Endothelial cell (in vitro differentiated cells): ENCODE measurements around the gene HSPA8.

DNA sequence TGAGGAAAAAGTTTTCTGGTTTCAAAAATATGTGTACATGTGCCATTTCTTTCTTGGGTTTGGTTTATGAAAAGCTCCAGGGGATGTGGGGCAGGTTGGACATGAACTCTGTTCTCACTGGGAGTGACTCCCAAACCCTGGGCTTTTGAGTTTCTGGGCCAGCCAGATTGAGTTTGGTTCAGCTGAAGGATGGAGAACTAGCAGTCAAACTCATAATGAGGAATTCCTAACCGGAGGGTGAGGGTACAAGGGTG lies 2.2 kb downstream of the SORL1 start:
- PRO-cap: no peak

GRCh38 chr11:121551466-121552415 lies 99.6 kb downstream of the SORL1 start:
- PRO-cap: no peak

- PRO-cap: no peak
Measured at GRCh38 chr11:121575072-121575875, 123.2 kb downstream of the SORL1 start.

- PRO-cap: no peak
Measured at GRCh38 chr11:121629310-121630342, 177.5 kb downstream of the SORL1 start.

- PRO-cap: no peak
Measured at GRCh38 chr11:121630343-121630982, 178.3 kb downstream of the SORL1 start.

- PRO-cap: no peak
Measured at GRCh38 chr11:122085297-122085697, 30.7 kb downstream of the BLID start.

DNA sequence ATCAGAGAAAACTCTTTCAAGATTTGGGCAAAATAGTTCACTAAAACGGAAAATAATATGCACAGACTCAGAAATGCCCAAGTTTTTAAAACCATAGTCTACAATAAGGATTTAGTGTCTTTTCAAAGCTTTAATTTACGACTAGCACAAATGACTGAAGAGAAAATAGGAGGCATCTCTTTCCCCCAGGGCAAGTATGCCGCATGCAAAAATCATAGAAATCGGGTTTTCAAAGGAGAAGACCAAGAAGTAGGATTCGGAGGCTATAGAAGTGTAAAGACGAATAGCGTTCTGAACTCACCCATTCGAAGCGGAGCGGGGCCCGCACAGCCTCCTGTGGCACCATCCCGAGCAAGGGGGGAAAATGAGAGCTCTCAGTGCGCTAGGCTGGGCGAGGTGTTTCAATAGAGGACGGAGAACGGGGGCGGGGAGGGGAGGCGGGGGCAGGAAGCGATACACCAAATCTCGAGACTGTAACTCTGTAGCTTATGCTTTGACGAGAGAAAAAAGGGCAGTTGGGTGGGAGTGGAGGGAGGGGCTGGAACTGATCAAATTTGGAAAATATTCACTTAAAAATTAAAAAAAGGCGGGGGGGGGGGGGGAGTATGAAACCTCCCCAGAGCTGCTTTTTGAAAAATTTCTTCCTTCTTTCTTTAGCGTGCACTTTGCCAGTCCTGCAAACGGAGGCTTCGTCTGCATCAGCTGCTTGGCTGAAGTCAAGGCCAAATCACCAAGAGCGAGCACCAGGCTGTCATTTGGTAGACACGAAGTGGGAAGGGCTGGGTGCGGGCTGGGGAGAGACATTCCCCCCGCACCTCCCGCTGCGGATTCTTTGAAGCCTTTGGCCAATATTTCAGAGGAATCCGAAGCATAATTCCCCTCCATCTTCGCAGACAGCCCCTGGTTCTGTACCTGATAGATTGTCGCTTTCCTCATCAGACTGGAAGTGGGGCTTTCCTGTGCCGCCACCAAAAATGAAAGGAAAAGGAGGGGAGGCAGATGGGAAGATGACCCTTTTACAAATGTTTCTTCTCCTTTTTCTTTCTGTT lies 15.6 kb downstream of the BLID start:
- PRO-cap: bidirectional peak, plus-strand start at position 482 of the sequence, minus-strand start at position 366 of the sequence; bidirectional peak, plus-strand start at position 968 of the sequence, minus-strand start at position 942 of the sequence

DNA sequence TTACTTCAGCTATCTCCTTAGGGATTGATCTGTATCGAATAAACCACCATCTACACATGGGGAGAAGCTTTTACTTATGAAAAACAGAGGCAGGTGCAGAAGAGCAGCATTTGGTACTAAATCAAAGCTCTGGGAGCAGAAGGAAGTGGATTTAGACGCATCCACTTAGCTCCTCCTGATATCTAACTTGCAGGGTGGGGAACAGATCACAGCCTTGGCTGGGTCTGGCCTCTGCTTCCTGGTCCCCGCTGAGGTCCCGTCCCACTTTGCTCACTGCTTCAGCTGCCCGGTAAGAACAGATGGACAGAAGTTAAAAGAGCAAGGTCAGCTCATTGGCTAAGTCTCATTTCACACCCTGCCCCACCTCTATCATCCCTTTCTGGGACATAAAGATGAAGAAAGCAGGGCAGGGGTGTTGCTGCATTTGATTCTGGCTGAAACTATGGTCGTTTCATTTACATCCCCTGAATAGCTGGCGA lies 250.0 kb upstream of the BLID start:
- PRO-cap: no peak

- PRO-cap: no peak
Measured at GRCh38 chr11:122629102-122629482, 26.4 kb upstream of the UBASH3B start.

DNA sequence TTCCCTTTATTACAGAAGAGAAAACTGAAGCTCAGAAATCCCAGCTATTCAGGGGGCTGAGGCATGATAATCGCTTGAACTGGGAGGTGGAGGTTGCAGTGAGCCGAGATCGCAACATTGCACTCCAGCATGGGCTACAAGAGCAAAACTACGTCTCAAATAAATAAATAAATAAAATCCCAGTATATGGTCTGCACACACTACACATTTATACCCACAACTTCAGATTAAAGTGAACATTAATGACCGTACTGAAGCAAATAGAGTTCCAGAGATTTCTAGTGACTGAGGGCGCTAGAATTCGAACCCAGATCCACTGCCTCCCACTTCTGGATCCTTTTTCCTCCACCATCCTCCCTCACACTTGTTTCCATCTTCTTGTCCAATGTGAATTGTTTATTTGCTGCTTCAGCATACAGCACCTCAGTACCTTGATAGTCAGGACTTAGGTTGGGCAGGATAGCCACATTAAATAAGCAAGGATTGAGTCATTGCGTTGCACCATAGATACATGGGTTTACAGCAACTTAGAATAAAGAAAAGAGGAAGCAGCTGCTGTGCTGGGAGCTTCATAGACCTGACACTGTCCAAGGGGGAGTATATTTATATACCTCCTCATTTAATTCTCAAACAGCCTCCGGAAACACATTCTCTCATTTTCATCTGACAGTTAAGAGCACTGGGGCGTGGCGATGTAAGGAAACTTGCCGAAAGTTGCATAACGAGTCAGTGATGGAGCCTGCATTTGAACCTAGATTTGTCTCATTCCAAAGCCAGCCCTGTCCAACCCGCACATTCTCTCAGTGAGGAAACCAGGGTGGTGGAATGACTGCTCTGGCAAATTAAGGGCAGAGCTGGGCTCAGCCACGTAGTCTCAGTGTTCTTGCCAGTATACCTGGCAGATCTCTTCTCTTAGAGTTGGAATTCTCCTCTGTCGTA lies 42.0 kb downstream of the UBASH3B start:
- PRO-cap: no peak

GRCh38 chr11:122736407-122737198 lies 81.1 kb downstream of the UBASH3B start:
- PRO-cap: no peak

DNA sequence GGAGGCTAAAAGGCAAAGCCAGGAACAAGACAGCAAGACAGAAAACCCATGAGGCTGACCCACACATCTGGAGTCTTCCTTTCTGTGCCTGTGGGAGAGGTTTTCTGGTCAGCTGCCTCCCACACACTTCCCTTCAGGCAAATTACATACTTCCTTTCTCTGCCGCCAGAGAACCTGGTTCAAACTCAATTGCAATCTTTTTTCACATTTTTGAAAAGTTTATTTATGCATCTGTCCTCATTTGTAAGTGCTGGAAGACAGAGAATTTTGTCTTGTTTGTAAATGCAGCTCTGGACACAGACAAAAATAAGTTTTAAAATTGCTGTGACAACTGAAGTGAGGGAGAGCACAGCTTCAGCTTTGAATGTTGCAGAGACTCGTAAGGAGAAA lies 29.7 kb upstream of the CRTAM start:
- PRO-cap: no peak

DNA sequence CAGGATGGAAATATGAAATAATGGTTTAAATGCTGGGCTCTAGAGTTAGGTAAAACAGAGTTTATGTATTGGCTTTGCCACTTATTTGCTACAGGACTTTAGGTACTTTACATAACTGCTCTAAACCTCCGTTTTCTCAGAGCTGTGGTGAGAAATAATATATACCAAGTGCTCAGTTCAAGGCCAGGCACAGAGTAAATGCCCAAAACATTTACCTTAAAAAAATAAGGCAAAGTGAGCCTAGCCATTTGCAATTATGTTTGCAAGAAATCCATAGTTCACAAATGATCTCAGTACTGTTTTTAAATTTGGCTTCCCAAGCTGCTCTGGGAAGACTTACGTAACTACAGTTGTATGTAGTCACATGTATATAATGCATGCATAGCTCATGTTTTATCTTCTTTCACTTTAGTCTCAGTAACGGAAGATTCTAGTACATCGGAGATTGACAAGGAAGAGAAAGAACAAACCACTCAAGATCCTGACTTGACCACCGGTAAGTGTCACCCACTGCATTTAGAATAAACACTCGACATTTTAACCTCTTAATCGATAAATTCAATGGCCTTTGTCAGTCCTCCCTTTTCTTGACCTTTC lies 18.2 kb upstream of the JHY start:
- PRO-cap: no peak

GRCh38 chr11:123060492-123061114 lies 1.3 kb downstream of the HSPA8 start:
- PRO-cap: no peak

GRCh38 chr11:123061115-123062257 lies at the start of gene HSPA8:
HSPA8 (minus strand) TSS chr11:123062136.
- PRO-cap: bidirectional peak, plus-strand start at chr11:123061860, minus-strand start at chr11:123061862; bidirectional peak, plus-strand start at chr11:123062341, minus-strand start at chr11:123062136

DNA sequence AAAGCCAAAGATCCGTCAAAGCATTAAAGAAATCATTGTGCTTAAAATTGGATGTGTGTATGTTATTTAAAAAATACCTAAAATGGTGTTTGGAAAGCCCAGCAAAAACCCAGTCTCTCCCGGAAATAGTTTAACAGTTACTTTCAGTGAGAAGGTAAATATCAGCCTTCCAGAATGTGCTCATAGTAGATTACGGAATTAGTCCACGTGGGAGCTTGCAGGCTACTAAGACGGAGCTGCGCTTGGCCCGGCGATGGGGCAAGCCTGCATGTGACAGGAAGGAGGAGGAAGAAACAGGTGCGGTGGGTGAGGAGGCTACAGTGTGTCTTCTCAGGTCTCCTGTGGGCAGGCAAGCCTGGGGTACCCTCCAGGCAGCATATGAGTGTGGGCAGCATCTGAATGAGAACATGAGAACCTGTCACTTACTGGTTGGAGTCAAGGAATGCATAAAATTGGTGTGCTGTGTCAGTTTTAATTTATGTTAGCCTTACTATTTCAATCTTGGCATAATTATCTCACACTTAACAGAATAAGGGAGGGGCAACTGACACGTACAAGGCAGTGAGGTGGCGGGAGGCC lies 35.9 kb downstream of the CLMP start:
- PRO-cap: no peak

DNA sequence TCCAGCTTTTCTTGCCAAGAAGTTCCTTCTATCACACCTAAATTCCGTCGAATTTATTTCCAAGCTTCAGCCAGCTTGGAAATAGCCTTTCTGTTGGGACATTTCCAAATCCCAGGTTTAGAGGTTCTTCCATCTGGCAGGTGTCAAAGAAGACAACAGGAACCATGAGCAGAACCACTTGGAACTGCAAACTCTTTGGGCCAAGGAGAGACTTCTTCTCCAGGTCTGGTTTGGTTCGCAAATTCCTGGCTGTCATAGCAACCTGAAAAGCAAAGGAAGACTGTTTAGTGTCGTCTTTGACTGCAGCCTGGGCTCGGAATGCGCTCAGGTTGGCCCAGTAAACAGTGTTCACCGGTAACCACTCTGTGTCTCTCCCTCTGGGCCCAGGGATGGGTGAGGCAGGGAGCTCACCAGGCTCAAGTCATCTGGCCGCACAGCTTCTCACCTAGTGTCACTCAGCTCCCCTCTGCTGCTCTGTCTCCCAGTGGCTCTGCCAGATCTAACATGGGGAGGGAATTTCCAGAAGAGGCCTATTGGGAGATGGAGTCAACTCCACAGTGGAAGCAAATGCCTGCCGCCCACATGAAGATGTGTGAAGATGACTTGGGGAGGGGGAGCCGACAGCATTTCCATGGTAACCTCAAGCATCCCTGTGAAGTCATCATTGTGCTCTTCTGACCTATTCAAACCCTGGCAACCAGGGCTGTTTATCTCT lies 11.9 kb upstream of the CLMP start:
- PRO-cap: bidirectional peak, plus-strand start at position 337 of the sequence, minus-strand start at position 197 of the sequence

DNA sequence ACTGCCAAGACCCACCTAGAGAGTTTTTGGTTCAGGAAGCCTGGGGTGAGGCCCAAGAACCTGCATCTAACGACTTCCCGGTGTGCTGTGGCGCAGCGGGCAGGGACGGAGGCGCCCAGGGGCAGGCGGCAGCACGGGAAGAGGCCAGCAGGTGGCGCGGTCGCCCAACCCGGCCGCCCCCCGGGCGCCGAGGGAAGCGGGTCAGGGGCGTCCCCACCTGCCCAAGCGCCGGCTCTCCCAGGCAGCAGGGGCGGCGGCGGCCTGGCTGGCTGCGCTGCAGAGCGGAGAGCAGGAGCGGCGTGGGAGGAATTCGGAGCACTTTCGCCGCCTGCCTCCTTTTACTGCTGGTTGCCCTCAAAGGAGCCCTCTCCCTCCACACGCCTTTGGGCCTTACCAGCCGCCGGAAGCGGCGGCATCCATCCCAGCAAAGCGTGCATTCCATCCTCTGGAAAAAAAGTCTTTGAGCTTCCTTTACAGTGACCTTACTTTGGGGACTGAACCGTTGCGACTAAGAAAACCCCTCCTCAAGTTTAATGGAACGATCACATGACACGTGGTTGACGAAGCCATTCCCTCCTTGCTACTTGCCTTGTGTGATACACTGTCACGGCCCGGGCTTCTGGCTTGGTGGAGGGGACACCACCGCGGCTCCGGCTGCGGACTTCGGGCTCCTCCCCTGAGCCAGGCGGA lies 106.8 kb upstream of the CLMP start:
- PRO-cap: bidirectional peak, plus-strand start at position 240 of the sequence, minus-strand start at position 89 of the sequence

GRCh38 chr11:123303823-123304304 lies 108.8 kb upstream of the CLMP start:
- PRO-cap: no peak

- PRO-cap: no peak
Measured at GRCh38 chr11:123472271-123473004, 42.4 kb downstream of the GRAMD1B start.